A549 (cell line): ENCODE measurements around the genes IL10RB and GART.

GRCh38 chr21:33265601-33266516 lies at the start of gene IL10RB:
TSS of gene IL10RB (plus strand) at chr21:33266367.
- PRO-cap = no peak
CAGE:
- cytosol, long polyA plus RNA = no peak
- long polyA plus RNA = no peak
- nucleus, long polyA plus RNA = start-site peak on the plus strand at chr21:33266366-33266401, 130 and 239 reads in 2 replicates

DNA sequence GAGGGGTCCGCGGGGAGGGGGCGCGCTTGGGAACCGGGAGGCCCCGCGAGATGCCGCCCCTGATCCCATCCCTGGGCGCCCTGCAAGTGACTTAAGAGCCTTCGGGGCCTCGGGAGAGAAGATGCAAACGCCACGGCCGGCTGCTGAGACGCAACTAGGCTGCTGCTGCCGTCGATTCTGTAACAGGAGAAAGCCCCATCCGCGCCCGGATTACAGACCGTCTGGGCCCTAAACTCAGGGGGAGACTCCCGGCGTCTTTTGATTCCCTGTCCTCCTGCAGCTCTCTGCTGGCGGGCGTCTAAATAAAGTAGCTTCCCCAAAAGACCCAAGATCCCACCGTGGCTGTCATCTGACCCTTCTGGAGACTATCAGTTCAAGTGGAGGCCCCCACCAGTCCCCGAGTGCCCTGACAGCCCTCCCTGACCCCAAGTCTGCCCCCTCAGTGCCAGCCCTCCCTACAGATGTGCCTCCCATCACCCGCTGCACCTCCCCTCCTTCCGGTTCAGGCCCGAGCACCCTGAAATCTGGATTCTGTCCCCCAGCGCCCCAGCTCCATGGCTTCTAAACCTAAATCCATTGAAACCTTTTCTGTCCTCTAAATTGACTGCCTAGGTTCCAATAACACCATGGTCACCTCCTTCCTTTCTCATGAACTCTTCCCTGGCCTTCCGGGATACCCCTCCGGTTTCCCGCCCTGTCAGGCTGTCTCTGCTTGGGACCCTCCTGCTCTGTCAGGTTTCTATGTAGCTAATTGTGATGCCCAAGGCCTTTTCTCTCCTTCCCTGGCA lies 544 bp downstream of the IL10RB start:
- PRO-cap = no peak
CAGE:
- cytosol, long polyA plus RNA = no peak
- long polyA plus RNA = no peak
- nucleus, long polyA plus RNA = no peak

- PRO-cap = no peak
CAGE:
- cytosol, long polyA plus RNA = no peak
- long polyA plus RNA = no peak
- nucleus, long polyA plus RNA = no peak
Observed at GRCh38 chr21:33326618-33326916, 1.8 kb downstream of the IFNAR1 start.

GRCh38 chr21:33362056-33362837 lies 37.5 kb downstream of the IFNAR1 start:
- PRO-cap = no peak
CAGE:
- cytosol, long polyA plus RNA = no peak
- long polyA plus RNA = no peak
- nucleus, long polyA plus RNA = no peak

GRCh38 chr21:33364181-33364799 lies 38.9 kb upstream of the IFNGR2 start:
- PRO-cap = no peak
CAGE:
- cytosol, long polyA plus RNA = no peak
- long polyA plus RNA = no peak
- nucleus, long polyA plus RNA = no peak

DNA sequence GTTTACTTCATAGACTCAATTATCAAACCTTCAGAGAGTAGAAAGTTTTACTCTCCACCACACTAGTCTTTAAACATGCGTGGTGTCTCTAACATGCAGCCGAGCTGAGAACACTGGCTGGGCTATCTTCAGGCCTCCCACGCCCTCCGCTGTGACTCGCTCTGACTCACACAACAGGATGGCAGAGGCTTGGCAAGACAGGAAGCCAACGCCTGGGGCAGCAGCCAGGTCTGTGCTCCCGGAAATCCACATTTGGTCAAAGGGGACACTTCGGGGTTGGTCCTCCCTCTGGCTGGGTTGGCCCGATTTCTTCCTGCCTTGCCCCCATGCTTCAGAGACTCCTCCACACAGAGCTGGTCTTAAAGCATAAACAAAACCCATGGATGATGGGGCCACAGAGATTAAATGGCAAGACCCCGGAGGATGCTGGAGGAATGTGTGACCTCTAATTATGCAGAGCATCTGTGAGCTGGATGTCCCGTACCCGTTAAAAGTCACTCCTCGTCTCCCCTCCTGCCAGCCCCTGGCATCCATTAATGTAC lies 22.6 kb upstream of the IFNGR2 start:
- PRO-cap = no peak
CAGE:
- cytosol, long polyA plus RNA = no peak
- long polyA plus RNA = no peak
- nucleus, long polyA plus RNA = no peak

- PRO-cap = no peak
CAGE:
- cytosol, long polyA plus RNA = no peak
- long polyA plus RNA = no peak
- nucleus, long polyA plus RNA = no peak
Observed at GRCh38 chr21:33423676-33424252, 20.6 kb downstream of the IFNGR2 start.

DNA sequence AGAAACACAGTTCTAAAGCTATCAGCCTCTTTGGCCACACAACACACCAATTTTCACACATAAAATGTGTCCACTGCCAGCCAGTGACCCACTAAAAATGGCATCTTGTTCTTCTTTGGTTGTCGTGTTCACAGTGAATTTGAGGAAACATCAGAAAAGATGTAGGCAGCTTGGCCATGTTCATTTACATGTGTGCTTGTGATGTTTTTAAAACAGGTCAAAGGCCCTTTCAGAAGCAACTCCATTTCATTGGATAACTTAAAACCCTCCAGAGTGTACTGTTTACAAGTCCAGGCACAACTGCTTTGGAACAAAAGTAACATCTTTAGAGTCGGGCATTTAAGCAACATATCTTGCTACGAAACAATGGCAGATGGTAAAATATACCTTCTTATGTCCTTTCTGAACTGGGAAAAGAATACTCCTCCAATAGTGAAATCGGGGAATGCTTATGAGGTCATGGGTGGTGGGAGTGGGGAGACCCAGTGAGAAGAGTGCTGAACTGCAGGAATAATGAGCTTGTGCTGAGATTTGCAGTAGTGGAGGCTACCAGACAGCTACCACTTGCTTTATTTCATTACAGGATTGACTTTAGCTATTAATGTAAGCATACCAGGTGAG lies 28.9 kb downstream of the IFNGR2 start:
- PRO-cap = no peak
CAGE:
- cytosol, long polyA plus RNA = no peak
- long polyA plus RNA = no peak
- nucleus, long polyA plus RNA = no peak

GRCh38 chr21:33451703-33452113 lies 28.1 kb downstream of the TMEM50B start:
- PRO-cap = no peak
CAGE:
- cytosol, long polyA plus RNA = no peak
- long polyA plus RNA = no peak
- nucleus, long polyA plus RNA = no peak

DNA sequence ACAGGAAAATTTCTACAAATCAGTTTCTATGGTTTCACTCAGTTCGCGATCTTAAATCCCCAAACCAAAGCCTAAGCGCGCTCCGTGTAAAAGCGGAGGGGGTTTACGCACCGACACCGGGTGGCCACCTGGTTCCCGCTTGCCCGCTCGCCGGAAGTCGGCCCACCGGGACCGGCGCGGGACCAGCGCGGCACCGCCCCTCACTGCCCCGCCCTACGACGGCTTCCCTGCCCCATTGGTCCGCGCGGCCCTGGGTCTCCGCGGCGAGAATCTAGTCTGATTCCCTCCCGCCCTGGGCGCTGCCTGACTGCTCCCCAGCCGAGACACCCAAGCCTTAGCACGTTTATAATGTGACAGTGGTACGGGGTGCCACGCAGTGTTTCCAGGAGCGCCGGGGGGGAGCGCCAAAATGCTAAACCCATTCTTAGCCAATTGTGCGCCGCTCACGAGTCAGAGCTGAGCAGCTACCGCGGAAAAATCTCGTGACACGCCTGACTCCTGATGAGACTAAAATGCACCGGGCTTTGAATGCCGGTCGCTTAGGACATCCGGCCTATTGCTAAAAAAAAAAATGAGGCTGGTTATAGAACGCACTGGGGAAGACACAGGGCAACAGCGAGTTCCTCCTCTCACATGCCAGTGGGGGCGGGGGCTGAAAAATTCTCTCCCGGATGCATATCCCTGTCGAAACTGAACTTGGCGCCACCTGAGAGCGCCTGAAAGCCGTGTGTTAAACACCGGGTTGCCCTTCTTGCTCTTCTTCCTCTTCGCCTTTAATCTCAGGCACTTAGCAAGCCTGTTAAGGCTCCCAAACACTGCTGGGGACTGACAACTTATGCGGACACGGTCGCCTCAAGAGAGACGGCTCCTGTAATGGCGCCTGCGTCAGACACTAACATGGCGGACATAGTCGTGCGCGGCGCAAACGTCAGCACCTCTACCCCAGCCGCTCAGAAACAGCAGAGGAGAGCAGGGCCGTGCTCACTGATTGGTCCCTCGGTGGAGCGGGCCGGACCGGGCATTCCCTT lies at the start of gene GART:
Gene GART, minus strand, starts transcription at position 164 of the 1,028 bp plus-strand sequence.
- PRO-cap = bidirectional peak, plus-strand start at position 279 of the sequence, minus-strand start at position 159 of the sequence; bidirectional peak, plus-strand start outside the sequence, minus-strand start at position 939 of the sequence
CAGE:
- cytosol, long polyA plus RNA = start-site peak on the minus strand centred at position 150 of the sequence, 42 bp wide, 407 and 497 reads in 2 replicates; start-site peak on the minus strand centred at position 885 of the sequence, 117 bp wide, 32 and 62 reads in 2 replicates
- long polyA plus RNA = start-site peak on the minus strand centred at position 148 of the sequence, 39 bp wide, 1,979 and 2,176 reads in 2 replicates
- nucleus, long polyA plus RNA = start-site peak on the minus strand centred at position 153 of the sequence, 48 bp wide, 704 and 149 reads in 2 replicates; start-site peak on the minus strand centred at position 899 of the sequence, 81 bp wide, 49 and 28 reads in 2 replicates

DNA sequence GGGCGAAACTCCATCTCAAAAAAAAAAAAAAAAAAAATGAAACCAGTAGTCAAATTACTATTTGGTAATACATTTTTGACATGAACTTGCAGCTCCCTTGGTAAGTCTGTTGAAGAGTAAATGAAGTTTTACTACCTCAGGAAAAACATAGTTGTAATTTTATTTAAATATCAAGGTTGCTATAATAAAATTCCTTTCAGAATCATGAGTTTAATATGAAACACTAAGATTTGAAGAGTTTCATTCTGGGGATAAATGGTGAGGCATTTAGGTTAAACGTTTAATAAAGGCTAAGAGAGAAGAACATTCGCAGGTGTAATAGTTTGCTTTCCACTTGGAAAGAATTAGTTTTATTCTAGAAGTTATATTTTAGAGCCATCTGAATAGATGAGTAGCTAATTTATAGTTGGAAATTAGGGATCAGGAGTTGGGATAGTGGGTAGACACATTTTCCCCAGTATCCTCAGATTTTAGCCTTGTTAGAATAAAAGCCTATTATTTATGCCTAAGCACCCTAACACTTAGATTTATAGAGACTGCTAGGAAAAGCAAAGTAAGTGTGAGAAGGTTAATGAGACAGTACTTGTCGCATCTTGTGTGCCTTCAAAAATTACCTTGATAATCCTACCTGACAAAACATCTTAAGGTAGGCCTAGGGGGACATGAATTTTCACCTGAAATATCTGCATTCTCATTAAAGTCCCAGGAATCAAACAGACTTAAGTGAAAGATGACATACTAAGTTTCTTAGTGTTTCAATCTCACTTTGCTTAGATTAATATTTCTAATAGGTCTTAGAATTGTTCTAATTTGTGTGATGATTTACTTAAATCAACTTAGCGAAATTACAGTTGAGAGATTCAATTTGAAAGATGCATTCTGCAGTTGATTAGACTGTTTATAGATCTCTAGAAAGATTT lies 22.3 kb downstream of the SON start:
- PRO-cap = no peak
CAGE:
- cytosol, long polyA plus RNA = no peak
- long polyA plus RNA = no peak
- nucleus, long polyA plus RNA = no peak

- PRO-cap = no peak
CAGE:
- cytosol, long polyA plus RNA = no peak
- long polyA plus RNA = no peak
- nucleus, long polyA plus RNA = no peak
Observed at GRCh38 chr21:33572163-33573430, 15.9 kb downstream of the DONSON start.

GRCh38 chr21:33657171-33657609 lies 14.9 kb downstream of the ITSN1 start:
- PRO-cap = no peak
CAGE:
- cytosol, long polyA plus RNA = no peak
- long polyA plus RNA = no peak
- nucleus, long polyA plus RNA = no peak

GRCh38 chr21:33931086-33931313 lies 15.4 kb upstream of the ATP5PO start:
- PRO-cap = no peak
CAGE:
- cytosol, long polyA plus RNA = no peak
- long polyA plus RNA = no peak
- nucleus, long polyA plus RNA = no peak

DNA sequence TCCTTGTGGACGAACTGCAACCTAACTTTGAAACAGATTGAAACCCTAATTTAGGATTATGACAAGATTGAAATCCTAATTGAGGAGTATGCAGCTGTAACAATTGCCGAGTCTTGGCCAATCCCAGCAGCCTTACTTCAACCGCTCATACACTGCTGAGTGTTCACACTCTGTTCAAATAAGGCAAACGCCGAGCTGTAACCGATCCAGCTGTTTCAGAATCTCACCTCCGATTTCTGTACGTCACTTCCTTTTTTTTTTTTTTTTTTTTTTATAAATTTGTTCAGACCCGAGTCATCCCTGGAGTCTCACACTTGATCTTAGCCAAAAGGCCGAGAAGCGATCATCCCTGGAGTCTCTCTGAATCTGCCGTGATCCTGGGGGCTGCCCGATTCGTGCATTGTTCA lies 22.3 kb upstream of the ATP5PO start:
- PRO-cap = no peak
CAGE:
- cytosol, long polyA plus RNA = no peak
- long polyA plus RNA = no peak
- nucleus, long polyA plus RNA = no peak

GRCh38 chr21:33940649-33941476 lies 25.3 kb upstream of the ATP5PO start:
- PRO-cap = no peak
CAGE:
- cytosol, long polyA plus RNA = no peak
- long polyA plus RNA = no peak
- nucleus, long polyA plus RNA = no peak

- PRO-cap = no peak
CAGE:
- cytosol, long polyA plus RNA = no peak
- long polyA plus RNA = no peak
- nucleus, long polyA plus RNA = no peak
Observed at GRCh38 chr21:33968190-33968907, 52.7 kb upstream of the ATP5PO start.

DNA sequence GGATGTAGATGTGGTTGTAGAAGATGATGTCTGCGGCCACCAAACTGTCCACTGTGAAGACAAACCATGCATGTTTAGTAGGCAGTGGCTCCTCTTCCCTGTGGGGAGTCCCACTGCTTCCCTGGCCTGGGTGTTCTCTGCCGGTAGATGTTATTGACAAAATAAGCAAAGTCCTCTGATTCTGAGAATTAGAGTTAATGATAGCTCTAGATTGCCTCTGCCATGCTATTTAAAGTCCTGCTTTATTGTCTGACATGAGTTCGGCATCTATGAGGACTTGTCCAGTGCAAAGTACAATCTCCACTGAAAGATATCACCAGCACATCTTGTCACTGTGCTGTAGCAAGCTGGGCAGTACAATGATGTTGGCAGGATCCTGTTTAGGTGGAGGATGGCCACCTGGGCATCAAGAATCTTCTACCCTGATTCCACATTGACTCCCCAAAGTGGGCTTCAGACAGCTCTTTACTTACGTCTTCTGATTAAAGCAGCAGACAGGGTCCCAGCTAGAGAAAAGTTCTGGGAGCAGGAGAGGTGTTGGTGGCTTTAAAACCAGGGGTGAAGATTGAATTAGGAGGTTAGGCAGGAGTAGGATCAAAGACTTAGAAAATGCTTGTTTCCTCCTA lies 54.0 kb upstream of the ATP5PO start:
- PRO-cap = no peak
CAGE:
- cytosol, long polyA plus RNA = no peak
- long polyA plus RNA = no peak
- nucleus, long polyA plus RNA = no peak

- PRO-cap = no peak
CAGE:
- cytosol, long polyA plus RNA = no peak
- long polyA plus RNA = no peak
- nucleus, long polyA plus RNA = no peak
Observed at GRCh38 chr21:34074305-34074872, 1.0 kb downstream of the MRPS6 start.

DNA sequence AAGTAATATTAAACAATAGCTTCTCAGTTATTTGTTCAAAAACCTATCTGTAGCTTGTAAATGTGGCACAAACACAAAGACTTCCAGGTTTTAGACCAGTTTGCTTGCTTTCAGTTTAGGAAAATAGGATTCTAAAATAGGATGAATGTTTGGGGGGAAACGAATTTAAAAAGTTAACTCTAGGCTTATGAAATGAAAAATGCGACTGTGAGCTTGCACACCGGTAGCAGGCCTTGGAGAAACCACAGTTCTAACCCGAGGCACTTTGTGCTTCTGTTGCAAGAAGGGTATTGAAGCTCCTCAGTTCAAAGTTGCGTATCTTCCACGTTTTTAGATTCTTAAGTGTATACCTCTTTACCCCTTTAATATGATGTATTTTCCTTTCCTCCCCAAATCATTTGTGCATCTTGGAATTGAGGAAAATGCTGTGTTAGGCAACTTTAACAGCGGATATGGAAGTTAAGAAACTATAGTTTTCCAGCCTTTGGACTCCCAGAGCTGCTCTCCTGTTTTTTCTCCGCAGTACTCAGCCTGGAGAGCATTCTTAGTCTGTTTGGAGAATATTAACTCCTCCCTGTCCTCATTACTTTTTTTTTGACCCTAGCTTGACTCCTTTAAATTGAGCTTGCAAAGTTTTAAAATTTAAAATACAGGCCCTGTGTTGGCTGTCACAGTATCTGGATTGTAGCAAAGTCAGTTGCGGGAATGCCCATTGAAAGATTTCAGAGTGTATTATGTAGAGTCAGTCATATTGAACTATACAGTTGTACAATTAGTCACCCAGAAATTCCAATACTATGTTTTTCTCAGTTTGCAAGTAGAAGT lies 2.5 kb downstream of the MRPS6 start:
- PRO-cap = no peak
CAGE:
- cytosol, long polyA plus RNA = no peak
- long polyA plus RNA = no peak
- nucleus, long polyA plus RNA = no peak